Jejunum (tissue), 1 donor: ENCODE measurements around the genes OR4K5, PARP2, METTL17 and ZNF219.

GRCh38 chr14:16055596-16056301 lies 2545.2 kb upstream of the OR11H12 start:
- PRO-cap = no peak

DNA sequence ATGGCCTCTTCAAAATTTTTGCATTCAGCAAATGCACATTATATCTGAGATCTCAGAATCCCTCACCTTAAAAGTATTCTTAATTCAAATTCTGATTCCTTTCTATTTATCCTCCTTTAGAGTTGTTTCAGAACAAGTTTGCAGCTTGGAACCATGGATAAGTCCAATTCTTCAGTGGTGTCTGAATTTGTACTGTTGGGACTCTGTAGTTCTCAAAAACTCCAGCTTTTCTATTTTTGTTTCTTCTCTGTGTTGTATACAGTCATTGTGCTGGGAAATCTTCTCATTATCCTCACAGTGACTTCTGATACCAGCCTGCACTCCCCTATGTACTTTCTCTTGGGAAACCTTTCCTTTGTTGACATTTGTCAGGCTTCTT lies at the start of gene OR4K5:
OR4K5 (plus strand) TSS at position 154 of the 379 bp plus-strand sequence.
- PRO-cap = no peak

- PRO-cap = bidirectional peak, plus-strand start at chr14:20343635, minus-strand start at chr14:20343411
Observed at GRCh38 chr14:20343451-20343920, at the start of gene PARP2. TSS of gene PARP2 (plus strand) at chr14:20343635.

DNA sequence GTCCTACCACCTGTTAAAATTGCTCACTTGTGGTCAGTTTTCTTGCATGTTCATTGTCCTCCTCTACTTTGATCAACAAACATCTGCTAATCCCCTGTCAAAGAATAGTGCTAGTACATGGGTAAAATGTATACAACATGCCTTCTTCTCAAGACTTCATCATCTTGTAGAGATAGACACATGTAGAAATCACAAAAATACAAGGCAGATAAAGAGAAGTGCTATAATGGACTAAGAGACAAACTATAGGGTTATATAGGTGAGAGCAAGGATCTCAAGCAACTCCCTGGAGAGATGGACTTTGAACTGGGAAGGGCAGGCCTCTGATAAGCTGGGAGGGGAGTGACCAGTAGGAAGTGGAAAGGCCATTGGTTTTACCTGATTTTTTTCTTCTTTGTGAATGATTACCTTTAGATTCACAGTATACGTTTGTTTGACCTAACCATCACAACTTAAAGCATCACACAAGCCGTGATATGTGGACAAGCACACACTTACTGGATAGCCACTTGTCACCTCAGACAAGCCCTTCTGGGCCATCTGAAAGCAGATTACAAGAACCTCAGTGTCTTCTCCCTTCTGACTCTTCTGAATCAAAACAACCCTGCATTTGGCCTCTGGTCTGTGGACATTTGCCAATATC lies 5.2 kb upstream of the TEP1 start:
- PRO-cap = no peak

- PRO-cap = no peak
Observed at GRCh38 chr14:20630231-20630836, 11.2 kb downstream of the OR6S1 start.

- PRO-cap = no peak
Observed at GRCh38 chr14:20633376-20633864, 8.1 kb downstream of the OR6S1 start.

- PRO-cap = no peak
Observed at GRCh38 chr14:20719589-20720294, 25.9 kb upstream of the EDDM3A start.

GRCh38 chr14:20989380-20990755 lies at the start of gene METTL17:
TSS of gene METTL17 (plus strand) at chr14:20989980.
- PRO-cap = bidirectional peak, plus-strand start at chr14:20989997, minus-strand start at chr14:20989727

- PRO-cap = no peak
Observed at GRCh38 chr14:21026451-21026742, 1.5 kb upstream of the NDRG2 start.

DNA sequence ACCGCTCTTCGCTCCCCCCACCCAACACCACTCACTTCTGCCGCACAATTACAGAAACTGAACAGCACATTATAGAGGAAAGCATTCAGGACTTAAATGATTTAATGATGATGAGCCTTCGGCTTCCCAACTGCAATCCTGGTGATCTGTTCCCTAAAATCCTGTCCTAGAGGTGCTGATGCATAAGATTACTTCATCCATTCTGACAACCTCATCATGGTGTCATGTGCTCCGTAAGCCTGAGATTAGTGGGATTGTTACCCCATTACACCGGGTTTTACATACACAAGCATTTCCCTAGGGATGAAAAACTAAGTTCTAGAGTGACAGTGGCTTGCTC lies 2.5 kb upstream of the RNASE13 start:
- PRO-cap = no peak

- PRO-cap = bidirectional peak, plus-strand start at chr14:21071073, minus-strand start at chr14:21070866; bidirectional peak, plus-strand start at chr14:21071719, minus-strand start at chr14:21071559
Observed at GRCh38 chr14:21070986-21072044, 1.2 kb downstream of the ARHGEF40 start.

DNA sequence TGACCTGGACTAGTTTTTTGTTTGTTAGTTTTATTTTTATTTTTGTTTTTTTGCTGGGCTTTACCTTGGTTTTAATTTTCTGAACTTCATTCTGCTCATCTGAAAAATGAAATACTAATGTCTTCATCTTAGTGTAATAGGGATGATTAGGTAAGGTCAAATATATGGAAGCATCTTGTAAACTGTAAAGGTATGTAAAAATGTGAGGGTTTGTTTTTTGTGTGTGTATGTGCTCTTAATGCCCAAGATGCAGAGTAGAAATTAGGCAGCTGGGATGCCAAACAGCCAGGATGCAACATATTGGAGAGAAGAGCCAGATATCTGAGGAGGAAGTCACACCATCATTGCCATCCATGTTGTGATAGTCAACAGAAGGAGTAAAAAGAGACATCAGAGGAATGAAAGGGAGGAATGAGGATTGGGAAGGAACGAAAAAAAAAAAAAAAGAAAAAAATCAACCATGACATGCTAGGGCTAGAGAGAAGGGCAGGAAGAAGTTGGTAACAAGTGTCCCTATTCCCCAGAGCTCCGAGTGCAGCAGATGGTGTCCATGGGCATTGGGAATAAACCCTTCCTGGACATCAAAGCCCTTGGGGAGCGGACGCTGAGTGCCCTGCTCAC lies 11.9 kb downstream of the ZNF219 start:
- PRO-cap = no peak

DNA sequence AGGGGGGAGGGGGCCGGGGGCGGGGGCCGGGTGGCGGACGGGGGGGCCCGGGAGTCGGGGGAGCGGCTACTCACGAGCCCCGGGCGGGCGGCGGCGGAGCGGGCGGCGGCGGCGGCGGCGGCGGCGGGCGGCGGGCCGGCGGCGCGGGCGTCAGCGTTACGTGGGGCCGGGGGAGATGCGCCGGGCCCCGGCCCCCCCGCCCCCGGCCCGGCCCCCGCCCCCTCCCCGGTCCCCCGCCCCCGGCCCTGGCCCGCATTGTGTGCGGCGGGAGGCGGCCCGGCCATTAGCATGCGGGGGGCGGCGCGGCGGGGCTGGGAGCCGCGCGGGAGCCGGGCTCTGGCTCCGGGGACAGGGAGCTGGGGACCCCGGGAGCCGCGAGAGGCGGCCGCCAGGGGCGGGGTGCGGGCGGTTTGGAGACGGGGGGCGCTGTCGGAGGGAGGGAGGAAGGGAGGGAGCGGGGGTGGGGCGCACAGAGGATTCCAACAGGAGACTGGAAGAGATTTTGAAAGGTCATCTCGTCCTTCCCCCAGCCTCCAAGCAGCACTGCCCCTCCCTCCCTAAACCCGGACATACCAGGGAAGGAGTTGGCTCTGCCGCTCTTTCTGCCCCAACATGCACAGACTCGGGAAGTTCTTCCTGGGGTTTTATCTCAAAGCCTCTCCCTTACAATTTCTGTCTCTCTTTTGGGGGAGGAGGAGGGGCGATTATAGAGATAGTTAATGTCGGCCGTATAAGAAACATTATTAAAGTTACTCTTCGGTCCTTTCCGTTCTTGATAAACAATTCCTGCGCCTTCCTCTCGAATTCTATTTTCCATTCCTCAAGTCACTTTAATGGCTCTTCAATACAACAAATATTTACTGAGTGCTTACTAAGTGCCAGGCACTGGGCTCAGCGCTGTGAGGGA lies at the start of gene ZNF219:
ZNF219 (minus strand) TSS at position 418 of the 907 bp plus-strand sequence.
- PRO-cap = bidirectional peak, plus-strand start at position 36 of the sequence, minus-strand start outside the sequence; bidirectional peak, plus-strand start at position 73 of the sequence, minus-strand start at position 152 of the sequence; bidirectional peak, plus-strand start at position 289 of the sequence, minus-strand start at position 386 of the sequence; bidirectional peak, plus-strand start at position 570 of the sequence, minus-strand start at position 545 of the sequence

DNA sequence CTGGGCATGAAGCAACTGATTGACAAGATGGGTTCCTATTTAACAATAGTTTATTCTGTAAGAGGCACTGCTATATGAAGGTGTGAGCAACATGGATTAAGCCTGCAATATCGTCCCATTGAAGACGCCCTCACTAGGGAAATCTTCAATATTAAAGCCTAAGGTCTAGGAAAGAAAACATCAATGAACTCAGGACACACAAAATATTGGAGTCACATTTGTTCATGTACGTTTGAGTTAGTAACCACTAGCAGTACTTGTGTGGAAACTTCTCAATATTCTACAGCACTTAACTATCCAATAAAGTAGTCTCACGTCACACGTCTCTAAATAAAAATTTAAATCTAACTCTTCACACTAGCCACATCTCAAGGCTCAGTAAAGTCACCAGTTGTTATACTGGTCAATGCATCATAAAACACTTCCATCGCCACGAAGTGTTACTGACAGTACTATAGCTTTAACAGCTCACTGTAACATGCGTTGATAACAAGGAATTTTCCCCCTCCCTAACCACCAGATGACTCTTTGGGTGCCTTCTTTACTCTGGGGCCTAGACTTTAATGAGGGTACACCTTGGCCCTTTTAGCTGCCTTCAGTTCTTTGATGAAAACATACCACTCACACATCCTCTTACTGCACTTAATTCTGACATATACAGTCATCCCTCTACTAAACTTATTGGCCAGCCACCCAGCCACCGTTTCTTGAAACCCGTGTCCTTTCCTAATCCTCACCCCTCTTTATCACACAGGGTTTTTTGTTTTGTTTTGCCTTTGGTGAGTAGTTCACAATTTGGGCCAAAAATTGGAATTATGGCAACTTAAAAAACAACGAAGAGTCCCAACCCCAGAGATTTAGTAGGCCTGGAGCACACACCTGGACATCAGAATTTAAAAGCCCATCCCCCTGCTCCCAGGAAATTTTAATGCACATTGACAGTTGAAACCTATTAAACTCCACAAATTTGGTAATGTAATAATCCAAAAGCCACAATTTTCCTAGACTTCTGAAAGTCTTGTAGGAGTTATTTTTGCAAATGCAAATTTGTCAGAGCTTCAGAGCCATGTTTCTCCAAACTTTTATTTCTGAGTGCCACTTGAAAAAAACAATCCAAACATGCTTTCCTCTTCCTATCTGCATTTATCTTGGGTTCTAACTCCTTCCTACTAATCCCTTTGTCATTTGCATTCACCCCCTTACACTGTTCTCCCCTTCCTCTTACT lies 50.3 kb upstream of the OR5AU1 start:
- PRO-cap = no peak

GRCh38 chr14:21208797-21209236 lies 53.0 kb upstream of the OR5AU1 start:
- PRO-cap = no peak

DNA sequence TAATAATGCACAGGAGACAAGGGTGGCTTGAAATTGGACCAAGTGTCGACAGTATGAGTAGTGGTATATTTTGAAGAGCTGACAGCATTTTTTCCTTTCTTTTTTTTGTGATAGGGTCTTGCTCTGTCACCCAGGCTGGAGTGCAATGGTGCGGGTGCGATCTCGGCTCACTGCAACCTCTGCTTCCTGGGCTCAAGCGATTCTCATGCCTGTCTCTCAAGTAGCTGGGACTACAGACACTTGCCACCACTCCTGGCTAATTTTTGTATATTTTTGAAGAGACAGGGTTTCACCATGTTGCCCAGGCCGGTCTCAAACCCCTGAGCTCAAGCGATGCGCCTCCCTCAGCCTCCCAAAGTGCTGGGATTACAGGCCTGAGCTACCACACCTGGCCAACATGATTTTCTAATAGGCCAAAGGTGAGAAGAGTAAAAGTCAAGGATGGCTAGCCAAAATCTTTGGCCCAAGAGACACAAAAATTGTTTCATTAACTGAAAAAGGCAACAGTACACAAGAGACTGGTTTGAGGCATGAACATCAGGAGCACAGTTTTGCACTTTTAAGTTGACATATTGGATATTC lies 12.6 kb downstream of the HNRNPC start:
- PRO-cap = no peak

DNA sequence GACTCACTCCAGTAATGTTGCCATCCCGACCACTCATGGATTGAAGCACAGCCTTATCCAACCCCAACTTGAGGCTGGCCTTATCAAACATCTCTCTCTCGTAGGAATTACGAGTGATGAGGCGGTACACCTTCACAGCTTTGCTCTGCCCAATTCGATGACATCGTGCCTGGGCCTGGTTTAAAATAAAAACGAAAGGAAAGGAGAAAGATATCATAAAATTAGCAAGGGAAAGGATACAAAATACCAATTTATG lies 18.4 kb upstream of the SUPT16H start:
- PRO-cap = no peak

GRCh38 chr14:21428738-21429563 lies 27.0 kb downstream of the CHD8 start:
- PRO-cap = no peak

DNA sequence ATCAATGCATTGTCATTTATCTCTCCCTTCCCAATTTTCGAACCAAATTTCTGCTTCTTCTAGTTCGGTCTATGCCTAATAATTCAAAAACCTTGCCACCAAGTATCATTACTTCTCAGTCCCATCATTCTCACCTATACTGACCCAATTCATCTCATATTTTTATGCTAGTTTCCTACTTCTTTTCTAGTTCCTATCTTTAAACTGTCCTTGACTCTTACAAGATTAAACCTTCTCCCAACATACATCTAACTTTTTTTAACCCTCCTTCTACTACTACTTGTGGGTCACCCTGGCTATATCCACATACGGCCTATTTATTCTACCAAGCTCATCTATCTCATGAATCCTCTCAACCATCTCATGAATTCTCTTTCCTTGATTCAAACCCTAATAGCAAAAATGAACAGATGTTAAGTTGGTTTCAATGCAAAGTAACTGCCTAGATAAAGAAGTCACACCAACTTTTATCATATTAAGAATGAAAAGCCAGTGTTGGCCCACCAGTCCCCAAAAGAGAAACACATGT lies 21.3 kb downstream of the CHD8 start:
- PRO-cap = no peak

- PRO-cap = no peak
Observed at GRCh38 chr14:21621678-21622079, 13.1 kb downstream of the OR10G2 start.